ENCODE data around the gene TBX15.

DNA sequence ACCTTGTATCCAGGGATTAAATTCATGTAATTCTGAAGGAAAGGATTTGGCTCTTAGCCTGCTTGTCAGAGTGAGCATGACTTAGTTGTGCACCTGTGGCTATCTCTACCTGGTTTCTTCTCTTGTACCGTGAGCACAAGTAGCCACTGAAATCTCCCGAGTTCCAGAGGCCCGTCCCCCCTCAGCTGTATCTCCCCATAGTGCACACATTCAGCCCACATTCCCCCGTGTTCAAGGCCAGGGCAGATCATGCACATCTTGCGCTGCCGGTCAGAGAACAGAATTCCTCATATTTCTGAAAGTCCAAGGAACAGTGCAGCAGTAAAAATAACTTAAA lies 2.3 kb downstream of the TENT5C start:
- PRO-cap = no peak

DNA sequence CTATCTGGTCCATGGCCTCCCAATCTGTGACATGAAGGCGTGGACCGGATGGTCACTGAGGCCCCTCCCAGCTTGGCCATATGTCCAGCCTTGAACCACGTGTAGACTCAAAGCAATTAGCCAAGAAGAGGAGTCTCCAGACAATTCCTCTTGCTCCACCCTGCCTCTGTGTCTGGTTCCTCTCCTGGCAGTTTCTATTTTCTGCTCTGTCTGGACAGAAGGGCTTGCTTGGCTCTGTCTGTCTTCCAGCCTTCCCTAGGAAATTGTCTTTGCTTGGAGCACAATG lies 66.0 kb downstream of the TENT5C start:
- PRO-cap = no peak

- PRO-cap = no peak
Measured at GRCh38 chr1:117800188-117800387, 129.3 kb downstream of the GDAP2 start.

- PRO-cap = no peak
Measured at GRCh38 chr1:117821526-117822073, 107.8 kb downstream of the GDAP2 start.

DNA sequence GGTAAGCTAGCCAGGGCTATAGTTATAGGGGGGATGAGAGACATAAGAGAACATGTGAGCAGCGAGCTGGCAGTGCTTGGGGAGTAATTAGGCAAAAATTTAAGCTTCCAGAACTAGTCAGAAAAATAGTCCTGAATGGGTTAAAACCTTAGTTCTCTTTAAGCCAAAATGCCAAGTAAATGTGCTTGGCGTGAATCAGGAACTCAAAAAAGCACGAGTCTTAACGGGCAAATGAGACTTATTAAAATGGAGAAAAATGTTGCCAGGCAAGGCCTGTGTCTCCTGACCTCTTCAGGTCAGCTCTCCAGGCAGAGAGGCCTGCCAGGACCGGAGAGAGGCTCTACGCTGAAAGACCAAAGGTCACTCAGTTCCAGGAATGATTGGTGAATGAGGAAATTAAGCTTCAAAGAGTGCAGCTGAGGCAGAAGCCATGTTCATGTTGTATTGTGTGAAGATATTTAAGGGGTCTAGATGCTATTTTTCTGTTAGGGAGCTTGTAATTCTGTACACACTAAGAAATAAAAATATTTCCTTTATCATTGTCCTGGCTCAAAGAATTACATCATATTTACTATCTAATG lies 66.6 kb downstream of the SPAG17 start:
- PRO-cap = no peak

- PRO-cap = no peak
Measured at GRCh38 chr1:118302174-118302493, 117.1 kb upstream of the SPAG17 start.

DNA sequence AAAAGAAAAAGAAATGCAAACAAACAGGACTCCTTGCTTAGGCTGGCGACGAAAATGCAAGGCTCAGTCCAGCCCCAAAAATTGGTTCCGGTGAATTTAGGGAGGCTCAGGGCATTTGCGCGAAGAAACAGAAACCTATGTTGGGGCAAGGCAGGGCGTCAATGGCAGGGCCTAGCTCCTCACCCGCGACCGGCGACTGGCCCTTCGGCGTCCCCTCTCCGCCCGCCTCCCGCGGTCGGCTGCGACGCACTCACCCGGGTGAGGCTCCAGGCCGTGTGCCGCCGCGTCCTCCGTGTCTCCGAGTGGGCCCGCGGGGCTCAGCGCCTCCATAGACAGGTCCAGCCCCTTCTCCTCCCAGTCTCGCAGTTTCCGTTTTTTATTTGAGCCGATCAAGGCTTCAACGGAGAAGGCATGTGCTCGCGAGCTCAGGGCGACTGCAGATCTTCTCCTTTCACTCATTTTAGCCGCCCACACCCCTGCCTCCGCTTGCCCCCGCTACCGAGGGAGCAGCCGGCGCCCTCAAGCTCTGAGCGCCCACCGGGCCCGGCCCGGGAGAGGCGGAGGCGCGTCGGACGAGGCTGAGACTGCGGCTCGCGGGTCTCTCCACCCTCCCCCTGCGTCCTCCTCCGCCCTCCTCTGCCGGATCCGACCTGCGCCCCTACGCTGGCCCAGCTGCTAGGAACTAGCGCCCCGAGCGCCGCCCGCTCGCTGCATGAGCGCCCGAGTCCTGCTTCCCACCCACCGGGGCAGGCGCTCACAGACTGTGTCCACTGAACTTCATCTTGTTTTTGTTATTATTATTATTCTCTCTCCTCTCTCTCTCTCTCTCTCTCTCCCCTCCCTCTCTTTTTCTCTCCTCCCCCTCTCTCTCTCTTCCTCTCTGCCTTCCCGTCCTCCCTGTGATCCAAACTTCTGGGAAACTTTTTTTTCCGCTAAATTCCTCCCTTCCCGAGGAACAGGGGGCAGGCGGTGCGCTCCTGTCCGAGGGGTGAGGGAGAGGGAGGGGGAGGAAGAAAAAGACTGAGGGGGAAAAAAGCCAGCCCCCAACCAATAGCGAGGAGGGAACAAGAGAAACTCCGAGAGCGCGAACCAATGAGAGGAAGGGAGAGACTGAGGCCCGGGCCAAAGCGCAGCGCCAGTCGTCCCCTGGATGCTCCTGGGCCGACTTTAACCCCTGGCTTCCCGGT lies at the start of gene TBX15:
TBX15 (minus strand) TSS at position 1,007 of the 1,187 bp plus-strand sequence.
- PRO-cap = no peak

DNA sequence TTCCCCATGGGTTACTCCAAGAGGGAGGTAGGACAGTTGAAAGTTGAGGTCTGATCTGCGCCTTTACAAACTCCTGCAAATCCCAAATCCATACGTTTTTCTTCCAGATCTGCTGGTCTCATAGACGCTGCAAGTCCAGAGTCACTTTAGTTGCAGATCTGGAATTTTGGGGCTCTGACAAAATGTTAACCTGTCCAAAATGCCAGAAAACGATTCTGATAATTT lies 293 bp upstream of the TBX15 start:
- PRO-cap = no peak

GRCh38 chr1:119646542-119646951 lies 1.5 kb downstream of the ZNF697 start:
- PRO-cap = no peak

- PRO-cap = bidirectional peak, plus-strand start at chr1:119713358, minus-strand start at chr1:119713273; bidirectional peak, plus-strand start at chr1:119713702, minus-strand start at chr1:119713573; bidirectional peak, plus-strand start at chr1:119713925, minus-strand start at chr1:119713792
Measured at GRCh38 chr1:119713011-119714016, 1.6 kb downstream of the PHGDH start.

GRCh38 chr1:119748708-119749260 lies 19.9 kb downstream of the HMGCS2 start:
- PRO-cap = no peak

DNA sequence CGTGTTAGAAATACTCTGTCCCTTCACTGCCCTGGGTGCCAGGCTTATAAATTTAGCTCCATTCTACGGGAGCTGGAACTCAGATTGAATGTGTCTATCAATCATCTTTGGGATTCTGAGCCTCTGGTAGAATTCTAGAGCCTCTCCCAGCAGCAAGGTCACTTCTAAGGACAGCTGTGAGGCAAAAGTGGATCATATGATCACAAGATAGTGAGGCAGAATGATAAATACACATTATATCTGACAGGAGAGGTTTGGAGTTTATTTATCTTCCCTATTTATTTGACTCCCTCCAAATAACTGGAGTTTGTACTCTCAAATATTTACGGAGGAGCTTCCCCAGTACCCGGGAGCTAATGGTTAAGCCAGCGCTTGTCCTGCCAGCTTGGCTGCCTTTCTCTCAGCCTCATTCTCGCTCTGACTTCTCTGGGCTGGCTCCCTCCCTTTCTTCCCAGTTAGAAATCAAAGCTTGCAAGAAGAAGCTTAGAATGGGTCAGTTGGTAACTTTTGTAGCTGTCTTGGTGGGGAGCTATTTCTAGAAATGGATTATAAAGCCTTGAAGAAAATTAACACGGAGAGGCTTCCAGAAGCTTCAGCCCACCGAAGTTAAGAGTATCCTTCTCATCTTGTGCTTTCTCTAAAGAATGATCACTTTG lies 2.3 kb downstream of the HMGCS2 start:
- PRO-cap = no peak

- PRO-cap = no peak
Measured at GRCh38 chr1:119779204-119779611, 10.5 kb upstream of the HMGCS2 start.

GRCh38 chr1:119913946-119914734 lies 17.8 kb upstream of the ADAM30 start:
- PRO-cap = no peak

DNA sequence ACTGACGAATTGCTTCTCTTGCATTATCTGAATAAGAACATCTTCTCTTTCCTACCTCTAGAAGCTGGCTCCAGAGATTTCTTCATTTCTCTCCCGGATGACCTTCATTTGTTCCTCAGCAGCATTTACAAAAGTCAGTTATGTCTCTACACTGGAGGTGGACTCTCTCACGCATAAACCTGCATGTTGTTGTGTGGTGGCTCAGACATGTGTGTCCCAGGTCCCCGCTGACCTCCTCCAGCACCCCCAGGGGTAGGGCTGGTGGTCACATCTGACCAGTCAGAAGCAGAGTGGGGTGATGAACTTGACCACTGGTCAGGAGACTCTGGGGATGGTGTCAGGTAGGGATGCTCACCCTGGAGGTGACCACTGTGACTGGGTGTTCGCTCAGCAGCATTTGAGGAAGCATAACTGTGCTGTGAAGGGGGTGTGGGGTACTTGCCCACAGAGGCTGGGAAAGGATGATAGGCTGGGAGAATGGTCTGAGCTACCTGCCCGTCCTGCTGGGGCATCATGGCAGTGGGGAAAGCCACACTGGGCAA lies 18.9 kb upstream of the ADAM30 start:
- PRO-cap = no peak

DNA sequence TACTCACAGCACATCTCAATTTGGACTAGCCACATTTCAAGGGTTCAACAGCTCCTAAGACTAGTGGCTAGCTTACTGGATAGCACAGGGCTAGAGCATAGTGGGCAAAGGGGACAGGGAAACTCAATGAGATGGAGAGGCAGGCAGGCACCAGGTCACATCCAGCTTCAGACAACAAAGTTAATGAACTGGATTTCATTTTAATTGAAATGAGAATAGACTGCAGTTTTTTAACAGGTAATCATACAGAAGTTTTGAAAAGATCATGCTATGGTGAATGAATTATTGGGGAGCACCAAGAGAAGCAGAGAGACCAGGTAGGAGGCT lies 137.4 kb downstream of the NBPF8 start:
- PRO-cap = no peak

DNA sequence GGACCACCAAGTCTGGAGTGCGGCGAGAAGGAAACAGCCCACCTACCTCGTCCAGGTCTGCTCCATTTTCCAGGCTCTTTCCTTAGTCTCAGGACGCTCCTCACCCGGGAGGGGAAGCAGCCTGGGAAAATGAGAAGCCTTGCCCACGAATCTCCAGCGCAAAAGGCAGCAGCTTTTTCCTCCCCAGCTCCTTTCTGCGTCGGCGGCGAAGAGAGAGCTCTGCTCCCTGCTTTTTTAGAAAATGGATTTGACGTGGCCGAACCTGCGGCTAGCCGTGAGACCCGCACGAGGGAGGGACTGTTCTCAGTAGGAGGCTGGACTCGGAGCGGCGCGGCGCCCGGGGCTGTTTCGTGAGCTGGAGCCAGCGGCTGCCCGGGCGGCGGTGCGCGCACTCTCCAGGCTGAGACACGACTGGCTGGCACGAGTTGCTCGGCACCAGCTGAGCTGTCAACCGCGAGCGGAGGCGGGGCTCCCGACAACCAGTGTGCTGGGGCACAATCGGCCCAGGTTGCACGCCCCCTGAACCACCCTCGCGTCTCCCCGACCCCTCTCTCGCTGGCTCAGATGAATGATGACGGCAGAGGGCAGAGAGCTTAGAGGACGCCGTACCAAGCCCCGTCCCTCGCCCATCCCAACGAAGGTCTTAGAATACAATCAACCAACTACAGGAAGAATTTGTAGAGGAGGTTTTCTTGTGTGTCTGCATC lies 58.6 kb upstream of the NOTCH2NLR start:
- PRO-cap = no peak

GRCh38 chr1:120941277-120941883 lies 51.8 kb downstream of the PPIAL4A start:
- PRO-cap = no peak

DNA sequence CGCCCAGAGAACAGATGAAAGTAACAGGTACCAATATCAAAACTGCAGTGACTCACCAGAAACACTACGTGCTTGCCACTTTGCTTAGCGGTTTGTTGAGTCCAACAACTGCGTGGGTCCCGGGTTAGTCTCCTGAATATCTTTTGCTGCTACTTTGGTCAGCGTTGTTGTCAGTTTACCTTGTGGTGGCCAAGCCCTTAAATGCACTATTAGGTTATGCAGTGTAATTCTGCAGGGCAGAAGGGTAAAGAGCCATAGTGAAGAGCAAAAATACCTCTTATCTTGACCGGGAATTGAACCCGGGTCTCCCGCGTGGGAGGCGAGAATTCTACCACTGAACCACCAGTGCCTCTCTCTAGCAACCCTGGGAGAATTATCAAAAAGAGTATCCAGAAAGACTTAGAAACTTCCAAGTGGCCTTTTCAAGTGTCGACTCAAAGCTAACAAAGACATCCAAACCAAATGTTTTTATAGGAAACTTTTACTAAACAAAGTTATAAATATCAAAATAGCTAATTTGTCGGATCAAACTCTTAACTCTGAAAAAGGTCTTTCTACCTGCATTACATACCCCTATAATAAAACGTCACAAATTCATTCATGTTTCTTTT lies 127.1 kb downstream of the PPIAL4A start:
- PRO-cap = unidirectional peak, minus-strand start at position 354 of the sequence

DNA sequence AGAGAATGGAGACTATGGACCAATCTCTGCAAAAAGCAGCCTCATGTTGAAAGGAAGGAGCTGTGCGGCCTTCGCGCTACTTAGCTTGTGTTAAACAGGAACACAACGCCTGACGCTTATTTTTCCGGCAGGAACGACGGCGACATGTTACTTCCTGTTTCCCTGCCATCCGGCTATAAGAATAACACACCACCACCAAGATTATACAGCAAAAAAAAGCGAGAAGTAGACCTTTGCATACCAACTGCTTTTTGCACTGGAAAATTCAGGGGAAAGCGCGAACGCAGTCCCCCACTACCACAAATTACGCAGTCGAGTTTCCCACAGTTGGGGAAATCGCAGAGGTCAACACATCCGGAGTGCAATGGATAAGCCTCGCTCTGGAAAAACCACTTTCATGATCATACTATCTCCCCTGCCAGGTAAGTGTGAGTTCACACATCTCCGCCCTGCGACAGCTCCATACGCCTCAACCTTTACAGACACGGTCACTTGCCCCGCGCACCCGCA lies 206.5 kb downstream of the H3-7 start:
- PRO-cap = no peak

All from REH cell (cell line).